Measurements from ENCODE around the genes PLCB4 and PAK5.

DNA sequence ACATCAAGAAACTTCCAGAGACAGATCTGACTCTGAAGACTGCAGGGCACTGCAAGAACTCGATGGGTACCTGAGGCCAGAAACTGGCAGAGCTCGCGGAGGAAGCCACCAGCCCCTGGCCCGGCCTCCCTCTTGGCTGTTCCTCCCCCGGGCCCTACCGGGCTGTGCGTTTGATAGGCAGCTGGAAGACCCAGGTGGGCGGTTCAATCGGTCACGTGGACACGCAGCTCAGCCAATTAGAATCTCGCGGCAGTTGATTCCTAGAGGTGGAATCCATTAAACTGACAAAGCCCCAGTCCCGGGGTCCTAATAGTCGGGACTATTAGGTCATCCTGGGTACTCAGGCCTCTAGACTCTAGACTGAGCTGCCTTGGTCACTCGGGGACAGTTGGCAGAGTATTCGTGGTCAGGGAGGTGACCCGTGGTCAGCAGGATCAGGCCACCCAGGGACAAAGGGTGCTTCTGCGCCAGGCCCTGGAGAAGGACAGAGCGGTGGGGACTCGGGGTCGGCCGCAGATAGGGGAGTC, 139.8 kb downstream of the GPCPD1 start:
- PRO-cap, 2 experiments, result no peak in any of the 2 experiments

- PRO-cap, 2 experiments, result no peak in any of the 2 experiments
Measured at GRCh38 chr20:5540668-5541024, 70.2 kb downstream of the GPCPD1 start.

DNA sequence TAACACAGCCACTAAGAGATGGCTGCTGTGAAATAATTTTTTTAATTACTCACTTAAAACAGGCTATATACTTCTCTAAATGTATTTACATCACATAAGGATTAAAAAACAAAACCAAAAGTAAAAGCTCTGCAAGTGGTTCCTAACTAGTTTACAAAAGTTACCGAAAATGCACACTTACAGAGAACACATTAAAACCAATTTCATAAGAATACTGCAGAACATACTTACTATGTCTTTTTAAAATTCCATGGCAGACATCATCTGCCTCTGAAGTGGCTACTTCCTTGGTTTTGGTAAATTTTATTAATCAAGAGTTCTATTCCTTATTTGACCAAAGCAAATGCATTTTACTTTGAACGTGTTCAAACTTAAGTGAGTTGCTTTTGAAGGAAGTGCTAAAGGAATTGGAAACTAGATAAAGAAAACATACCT, 17.9 kb downstream of the GPCPD1 start:
- PRO-cap, 2 experiments, result peak in 1 of 2 experiments; most common plus-strand start position 256 of the sequence (in 1)

GRCh38 chr20:5714383-5715123, 35.6 kb upstream of the SHLD1 start:
- PRO-cap, 2 experiments, result peak in 2 of 2 experiments; most common plus-strand start chr20:5714849 (in 1); most common minus-strand start chr20:5714569 (in 1)

DNA sequence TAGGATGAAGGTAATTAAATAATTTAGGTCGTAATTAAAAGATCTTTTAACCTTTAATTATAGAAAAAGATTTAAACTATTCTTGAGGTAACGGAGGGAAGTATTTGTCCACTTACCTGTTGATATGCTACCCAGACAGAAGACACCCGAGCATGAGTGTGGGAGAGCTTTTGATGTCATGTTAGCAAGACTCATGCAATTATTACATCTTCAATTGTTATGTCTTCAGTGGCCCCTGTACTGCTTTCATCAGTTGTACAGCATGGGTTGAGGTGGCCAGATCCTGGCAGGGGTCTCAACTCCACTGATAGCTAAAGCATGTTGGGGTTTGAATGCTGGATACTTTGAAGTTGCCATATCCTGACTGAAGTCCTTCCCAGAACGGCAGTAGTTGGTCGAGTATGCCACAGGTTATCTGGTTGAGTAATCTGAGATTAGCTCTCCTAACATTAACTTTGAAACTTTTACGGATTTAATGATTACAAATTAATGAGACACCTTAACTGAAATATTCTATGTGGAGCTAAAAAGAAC, 1.1 kb downstream of the CRLS1 start:
- PRO-cap, 2 experiments, result no peak in any of the 2 experiments

DNA sequence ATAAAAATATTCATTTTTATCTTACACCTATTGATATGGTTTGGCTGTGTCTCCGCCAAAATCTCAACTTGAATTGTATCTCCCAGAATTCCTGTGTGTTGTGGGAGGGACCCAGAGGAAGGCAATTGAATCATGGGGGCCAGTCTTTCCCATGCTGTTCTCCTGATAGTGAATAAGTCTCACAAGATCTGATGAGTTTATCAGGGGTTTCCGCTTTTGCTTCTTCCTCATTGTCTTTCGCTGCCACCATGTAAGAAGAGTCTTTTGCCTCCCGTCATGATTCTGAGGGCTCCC, 753 bp upstream of the LRRN4 start:
- PRO-cap, 2 experiments, result no peak in any of the 2 experiments

GRCh38 chr20:6656944-6657550, 110.4 kb upstream of the BMP2 start:
- PRO-cap, 2 experiments, result no peak in any of the 2 experiments

GRCh38 chr20:6736449-6736820, 31.1 kb upstream of the BMP2 start:
- PRO-cap, 2 experiments, result no peak in any of the 2 experiments

DNA sequence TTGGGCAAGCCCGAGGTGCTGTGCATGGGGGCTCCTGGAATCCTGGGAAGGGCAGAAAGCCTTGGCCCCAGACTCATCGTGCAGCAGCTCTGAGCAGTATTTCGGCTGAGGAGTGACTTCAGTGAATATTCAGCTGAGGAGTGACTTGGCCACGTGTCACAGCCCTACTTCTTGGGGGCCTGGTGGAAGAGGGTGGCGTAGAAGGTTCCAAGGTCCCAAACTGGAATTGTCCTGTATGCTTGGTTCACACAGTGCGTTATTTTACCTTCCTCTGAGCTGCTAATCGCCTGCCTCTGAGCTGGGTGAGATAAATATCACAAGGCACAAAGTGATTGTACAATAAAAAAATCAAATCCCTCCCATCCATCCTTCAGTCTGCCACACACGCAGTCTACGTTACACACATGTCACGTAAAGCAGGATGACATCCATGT, 961 bp upstream of the BMP2 start:
- PRO-cap, 2 experiments, result no peak in any of the 2 experiments

DNA sequence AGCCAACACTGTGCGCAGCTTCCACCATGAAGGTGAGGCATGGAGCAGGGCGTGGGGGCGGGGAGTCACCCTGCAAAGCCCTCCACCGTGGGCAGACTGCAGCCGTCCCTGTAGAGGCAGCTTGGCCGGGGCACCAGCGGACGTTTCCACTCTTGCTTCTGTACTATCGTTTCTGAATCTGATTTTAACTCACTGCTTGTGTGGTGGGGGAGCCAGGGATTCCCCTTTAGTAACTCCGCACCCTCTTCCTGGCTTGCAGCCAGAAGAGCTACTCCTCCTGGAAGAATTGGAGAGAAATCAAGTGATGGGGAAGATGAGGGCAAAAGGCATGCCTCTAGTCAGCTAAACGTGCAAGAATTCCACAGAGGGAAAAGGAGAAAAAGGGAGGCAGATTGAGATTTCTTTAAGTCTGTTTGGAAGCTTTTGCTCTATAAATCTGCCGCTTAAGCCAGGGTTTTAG, 3.0 kb downstream of the BMP2 start:
- PRO-cap, 2 experiments, result no peak in any of the 2 experiments

DNA sequence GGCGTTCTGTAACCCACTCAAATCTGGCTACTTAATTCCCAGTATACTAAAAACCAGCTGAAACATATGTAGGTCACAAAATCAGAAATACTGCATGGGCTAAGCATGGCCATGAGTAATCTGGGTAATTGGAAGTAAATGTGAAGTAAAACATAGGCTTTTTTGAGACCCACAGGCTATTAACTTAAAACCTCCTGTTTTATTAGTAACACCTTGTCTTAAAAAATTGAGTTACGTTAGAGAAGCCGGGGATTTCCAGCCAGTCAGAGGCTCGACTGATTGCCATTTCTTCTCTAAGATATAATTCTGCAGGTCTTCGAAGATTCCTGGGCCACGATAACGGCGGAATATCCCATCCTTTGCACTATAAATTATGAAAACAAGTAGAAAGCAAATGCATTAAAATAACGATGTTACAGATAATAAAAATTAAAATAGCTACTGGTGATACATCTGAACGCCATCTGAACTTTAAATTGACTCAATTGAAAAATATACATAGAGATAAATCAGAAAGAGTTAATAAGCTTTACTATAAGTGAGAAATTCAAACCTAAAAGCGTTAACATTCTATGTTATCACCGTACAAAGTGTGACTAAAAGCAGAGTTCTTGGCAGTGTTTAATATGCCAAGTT, 19.9 kb downstream of the TMX4 start:
- PRO-cap, 2 experiments, result no peak in any of the 2 experiments

DNA sequence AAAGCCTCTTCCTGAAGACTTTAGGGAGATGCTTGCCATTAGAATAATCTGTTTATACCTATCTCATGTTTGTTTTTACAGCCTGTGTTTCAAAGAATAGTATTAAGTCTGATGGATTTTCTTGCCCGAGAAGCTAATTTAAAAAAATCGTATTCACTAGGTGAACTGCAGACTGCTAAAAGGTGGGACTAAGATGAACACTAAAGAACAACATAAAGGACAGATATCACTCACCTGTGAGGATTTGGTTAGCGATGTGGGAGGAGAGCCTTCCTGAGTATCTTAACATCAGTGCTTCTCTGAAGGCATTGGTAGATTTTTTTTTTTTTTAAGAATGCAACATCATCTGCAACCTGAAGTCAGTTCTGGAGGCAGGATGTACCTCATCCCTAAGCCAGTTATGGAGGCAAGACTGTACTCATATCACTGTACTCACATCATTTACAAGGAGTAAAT, 60.2 kb downstream of the PLCB1 start:
- PRO-cap, 2 experiments, result no peak in any of the 2 experiments

- PRO-cap, 2 experiments, result no peak in any of the 2 experiments
Measured at GRCh38 chr20:8518575-8519268, 386.7 kb downstream of the PLCB1 start.

DNA sequence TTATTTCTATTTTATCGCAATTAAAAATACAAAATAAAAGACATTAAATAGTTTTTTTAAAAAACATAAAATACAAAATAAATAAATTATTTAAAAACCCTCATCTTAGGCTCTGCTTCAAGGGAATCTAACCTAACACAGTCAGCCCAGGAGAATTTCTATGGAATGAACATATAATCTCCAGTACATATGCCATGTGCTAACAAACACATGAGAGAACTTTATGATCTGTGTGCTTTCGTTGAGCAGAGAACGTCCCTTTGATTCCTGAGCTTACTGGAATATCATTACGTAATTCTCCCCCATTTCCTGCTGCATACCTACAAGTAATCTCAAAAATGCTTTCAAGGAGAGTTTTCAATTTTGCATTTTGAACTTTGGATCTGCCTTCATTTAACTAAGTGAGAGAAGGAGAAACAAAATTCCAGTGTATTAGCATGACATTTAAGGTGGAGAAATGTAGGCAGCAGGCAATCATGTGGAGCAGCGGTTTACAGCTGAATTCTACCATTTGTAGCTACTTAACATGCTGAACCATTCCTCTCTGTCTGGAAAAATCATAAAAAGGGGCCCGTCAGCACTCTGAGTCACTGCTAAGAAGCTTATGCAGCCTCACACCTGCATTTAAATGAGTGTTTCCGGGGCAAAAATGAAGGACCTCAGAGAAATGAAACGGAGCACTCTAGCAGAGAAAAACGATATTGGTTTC, 451.4 kb downstream of the PLCB1 start:
- PRO-cap, 2 experiments, result no peak in any of the 2 experiments

DNA sequence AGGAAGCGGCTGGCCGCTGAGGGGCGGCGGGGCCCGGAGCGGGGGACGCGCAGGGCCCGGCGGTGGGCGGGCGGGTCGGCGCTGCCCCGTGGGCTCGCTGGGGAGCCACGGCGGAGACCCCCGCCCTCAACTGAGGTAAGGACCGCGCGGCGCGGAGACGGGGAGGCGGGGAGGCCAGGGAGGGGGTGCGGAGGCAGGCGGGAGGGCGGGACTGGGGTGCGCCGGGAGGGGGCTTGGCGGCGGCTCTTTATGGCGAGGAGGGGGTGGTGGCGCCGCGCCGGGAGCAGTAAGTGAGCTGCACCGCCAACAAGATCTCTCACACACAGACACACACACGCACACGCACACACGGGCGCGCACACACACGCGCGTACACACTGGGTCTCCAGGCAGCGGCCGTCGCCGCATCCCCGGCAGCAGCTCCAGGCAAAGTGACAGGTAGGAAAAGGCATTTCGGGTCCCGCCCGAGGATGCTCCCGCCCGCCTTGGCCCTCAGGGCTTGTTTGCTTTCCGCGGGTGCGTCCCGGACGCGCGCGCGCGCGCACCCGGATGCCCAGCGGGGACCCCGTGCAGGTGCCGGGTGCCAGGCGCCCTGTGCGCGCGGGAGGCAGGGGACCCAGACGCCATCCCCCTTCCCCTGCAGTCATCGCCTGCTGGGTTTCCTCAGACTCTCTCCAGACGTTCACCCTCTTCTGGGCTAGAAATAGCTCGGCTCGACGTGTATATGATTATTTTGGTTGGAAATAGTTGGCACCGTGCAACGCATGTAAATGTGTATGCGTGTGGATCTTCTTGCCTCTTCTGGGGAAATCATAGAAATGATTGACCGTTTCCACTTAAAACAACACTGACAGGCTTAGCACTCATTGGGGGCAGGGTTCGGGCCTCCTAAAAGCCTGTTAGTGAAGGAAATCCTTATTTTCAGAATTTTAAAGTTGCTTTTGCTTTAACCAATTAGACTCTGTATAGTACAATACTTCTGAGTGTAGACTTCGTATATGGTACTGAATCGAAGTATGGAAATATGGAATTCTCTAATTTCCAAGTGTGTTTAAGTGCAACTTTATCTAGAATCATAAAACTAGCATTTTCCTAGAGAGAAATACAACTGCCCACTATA, at the start of gene PLCB4:
PLCB4 (plus strand) TSS at position 319 of the 1,120 bp plus-strand sequence.
- PRO-cap, 2 experiments, result no peak in any of the 2 experiments

DNA sequence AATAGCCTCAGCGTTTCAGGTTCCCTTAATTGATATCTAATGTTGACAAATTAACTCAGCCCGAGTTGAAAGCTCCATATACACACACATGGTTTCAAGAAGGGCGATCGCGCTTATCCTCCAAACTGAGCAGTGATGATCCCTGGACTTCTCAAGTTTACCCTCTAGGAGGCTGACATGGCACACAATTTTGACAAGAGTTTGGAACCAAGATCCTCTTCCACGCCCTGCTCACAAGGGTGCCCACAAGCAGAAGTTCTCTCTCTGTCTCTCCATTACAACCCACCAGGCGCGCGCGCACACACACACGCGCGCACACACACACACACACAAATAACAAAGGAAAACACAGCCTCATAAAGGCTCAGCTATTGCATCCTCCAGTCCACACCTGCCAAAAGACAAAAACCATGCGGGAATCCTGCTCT, 970 bp downstream of the PAK5 start:
- PRO-cap, 2 experiments, result no peak in any of the 2 experiments

DNA sequence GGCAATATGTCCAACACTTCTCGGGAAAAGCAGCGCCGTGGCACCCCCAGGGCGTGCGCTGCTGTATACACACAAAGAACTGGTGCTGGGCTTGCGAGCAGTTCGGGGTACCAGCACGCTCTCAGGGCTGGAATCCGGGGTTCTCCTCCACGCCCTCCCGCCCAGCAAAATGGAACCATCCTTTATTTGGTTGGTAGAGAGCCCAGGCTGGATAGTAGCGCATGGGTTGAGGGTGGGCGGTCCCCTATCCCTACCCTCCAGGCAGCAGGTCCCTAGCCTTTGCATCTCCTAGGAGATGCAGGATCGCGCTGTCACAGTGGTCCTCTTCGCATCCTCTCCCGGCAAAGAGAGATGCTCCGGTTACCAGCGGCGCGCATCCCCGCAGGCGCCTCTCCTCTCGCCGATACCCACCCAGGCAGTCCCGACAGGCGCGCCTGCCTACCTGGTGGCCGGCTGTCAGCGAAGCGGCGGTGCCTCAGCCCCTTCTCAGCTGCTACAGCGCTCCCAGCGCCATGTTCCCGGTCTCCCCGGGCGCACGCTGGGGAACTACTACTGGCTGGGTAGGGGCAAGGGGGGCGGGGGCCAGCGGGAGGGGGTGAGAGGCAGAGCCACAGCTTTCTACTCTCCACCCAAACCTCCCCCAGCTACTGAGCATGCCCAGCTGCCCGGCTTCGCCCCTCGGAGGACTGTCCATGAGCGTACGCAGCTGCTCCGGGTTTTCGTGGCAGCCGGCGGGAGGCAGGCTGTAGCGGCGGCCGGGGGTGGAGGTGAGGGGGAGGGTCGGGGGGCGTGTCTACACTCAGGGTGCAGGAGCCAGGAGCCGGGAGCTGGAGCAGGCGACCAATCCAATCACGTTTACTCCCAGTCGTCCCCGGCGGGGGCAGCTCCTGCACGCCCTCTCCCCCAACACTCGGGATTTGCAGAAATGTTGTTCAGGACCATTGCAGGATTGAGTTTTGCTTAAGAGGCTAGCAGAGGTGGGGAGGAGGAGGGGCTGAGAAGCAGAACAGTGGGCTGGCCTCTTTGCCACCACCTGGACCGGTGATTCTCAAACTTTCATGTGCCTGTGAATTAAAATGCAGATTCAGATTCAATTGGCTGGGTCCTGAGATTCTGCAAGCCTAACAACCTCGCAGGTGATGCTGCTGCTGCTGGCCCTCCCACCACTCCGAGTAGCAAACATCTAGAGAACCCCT, at the start of gene PAK5:
PAK5 (minus strand) TSS at position 757 of the 1,196 bp plus-strand sequence.
- PRO-cap, 2 experiments, result no peak in any of the 2 experiments

GRCh38 chr20:9953750-9954166, 81.0 kb upstream of the ANKEF1 start:
- PRO-cap, 2 experiments, result no peak in any of the 2 experiments

DNA sequence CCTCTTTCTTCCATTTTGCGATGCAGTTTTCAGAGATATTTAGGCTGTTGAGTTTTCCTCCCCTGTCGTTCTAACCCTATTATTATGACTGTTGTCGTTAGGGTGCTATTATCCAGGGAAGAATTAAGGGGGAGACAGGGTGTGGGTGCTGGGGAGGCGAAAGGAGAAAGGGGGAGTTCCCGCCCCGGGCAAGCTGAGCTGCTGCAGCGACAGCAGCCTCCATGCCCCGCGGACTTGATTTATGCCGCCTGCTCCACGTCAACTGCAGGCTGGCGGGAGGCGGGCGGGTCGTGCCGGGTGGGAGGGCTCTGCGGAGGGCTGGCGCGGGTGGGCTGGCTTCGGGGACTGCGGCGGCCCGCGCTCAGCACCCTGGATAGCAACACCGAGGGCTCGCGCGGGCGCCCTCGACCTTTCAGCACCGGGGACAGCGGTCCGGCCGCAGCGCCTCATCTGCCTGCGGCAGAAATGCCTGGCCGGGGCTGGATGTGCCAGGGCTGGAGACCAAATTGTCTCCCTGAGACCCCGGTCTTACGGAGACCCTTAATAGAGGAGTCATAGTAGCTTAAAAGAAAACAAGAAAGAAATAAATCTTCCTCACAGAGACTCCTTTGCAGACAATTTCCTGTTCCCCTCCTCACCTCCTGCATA, 755 bp downstream of the SNAP25 start:
- PRO-cap, 2 experiments, result no peak in any of the 2 experiments

DNA sequence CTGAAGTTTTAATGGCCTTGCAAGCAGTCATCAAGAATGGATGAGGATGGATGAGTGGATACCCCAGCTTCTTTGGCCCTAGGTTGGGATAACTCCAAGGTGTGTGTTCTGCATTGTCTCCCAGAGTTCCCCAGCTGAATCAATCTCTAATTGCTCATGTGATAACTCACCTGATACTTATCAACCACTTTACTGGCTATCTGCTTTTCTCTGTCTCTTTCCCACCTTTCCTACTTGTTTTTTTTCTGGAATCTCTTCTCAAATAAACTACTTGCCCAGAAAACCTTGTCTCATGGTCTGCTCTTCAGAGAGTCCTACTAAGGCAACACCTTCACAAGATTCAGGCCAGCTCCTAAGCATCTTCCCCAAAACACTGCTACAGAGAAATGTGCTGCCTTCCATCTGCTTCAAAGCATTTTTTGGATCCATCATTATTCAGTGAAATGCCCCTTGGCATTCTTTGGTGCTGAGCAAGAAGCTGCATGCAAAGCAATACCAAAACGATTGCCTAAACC, 93.3 kb downstream of the SNAP25 start:
- PRO-cap, 2 experiments, result no peak in any of the 2 experiments

All from helper T cell (primary cell).